Transverse colon (tissue), 4 donors: ENCODE data around the genes CCDC110 and SORBS2.

DNA sequence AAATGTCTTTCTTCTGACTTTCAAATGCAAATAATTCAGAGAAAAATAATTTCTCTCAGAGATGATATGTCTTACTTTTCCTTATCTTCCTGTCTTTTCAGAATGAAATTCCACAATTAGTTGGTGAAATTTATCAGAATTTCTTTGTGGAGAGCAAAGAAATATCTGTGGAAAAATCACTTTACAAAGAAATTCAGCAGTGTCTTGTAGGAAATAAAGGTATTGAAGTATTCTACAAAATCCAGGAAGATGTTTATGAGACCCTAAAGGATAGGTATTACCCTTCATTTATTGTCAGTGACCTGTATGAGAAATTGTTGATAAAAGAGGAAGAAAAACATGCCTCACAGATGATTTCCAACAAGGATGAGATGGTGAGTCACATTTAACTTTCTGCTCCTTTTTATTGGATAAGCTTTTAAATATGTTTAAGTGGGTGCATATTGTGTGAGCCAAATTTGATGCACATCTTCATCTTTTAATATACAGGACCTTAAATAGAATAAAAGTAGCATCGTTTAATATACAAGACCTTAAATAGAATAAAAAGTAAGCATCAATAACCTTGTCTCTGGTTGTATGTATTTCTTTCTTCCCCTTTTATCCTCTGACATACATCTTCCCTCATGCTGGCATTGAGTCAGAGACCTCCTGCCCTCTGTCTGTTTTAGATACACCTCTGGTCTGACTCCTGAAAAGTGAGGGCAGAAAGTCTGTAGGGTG is 72.1 kb downstream of the LRP2BP start:
- PRO-cap: no peak
- RAMPAGE, long total RNA, 4 experiments: start-site peak on the plus strand in 1 of 4 experiments, centred at position 226 of the sequence, 16 reads per replicate

- PRO-cap: no peak
- RAMPAGE, long total RNA, 4 experiments: start-site peak on the plus strand in 1 of 4 experiments, at chr4:185328329-185328770 at its widest, 9 reads per replicate
These were observed 67.2 kb downstream of the LRP2BP start for GRCh38 chr4:185328297-185329082.

DNA sequence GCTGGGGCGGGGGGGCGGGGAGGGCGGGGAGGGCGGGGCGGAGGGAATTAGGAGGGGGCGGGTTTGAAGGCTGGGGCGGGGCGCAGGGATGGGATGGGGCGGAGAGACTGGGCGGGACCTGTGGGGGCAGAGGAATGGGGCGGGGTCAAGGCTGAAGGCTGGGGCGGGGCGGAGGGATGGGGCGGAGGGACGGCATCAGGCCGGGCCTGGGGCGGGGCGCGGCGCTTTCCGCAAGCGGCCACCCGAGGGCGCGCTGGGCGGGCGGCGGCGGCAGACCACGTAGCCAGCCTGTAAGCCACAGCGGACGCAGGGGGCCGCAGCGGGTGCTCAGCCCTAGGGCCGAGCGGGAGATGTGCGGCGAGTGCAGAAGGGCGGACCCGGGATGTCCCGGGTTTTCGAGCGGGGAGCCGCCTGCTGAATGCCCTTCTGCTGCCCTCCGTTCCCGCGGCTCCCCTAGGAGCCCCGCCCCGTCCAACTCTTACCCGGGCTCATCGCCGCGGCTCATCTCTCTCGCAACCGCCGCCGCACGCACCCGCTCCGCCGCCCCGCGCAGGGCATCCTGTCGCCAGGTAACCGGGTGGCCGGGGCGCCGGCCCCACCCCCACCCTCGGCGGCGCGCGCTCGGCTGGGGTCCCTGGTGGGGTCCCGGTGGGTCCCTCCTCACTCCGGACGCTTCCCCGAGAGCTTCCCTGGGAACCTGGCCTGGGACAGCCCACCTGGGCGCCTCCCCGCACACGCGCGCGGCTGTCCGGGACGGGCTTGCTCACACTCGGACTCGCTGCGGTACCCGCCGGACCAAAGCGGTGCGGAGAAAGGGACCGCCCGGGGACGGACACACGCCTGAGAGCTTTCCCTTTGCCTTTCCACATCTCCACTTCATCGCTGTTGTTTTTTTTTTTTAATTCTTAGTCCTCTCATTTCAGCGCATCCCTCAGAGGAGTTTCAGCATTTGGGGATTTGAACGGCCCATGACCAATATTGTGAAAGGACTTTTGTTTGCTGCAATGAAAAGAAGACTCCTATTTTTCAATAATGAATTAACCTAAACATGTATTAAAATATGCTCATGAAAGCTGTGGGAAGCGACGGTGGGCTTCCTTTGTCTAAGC is at the start of gene CCDC110:
Gene CCDC110 (minus strand): TSS at position 542 of the 1,109 bp plus-strand sequence.
- PRO-cap: bidirectional peak, plus-strand start at position 256 of the sequence, minus-strand start outside the sequence; unidirectional peak, plus-strand start at position 336 of the sequence
- RAMPAGE, long total RNA, 4 experiments: no peak in any of the 4 experiments

DNA sequence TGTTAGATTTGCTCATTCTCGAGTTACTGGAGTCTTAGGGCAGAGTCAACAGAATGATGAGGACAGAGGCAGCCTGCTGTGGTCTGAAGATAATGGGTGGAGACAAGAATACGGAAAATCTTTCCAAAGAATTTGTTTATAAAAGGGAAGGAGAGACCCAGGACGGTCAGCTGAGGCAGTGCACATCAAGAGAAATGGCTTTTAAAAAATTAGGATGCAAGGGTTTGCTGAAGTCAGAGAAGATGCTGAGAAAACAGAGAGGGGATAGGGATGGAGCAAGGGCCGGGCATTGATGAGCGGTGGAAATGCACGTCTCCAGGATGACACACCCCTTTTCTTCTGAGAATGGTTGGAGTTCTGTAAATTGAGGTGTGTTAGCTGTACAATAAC is 4.4 kb upstream of the PDLIM3 start:
- PRO-cap: no peak
- RAMPAGE, long total RNA, 4 experiments: no peak in any of the 4 experiments

DNA sequence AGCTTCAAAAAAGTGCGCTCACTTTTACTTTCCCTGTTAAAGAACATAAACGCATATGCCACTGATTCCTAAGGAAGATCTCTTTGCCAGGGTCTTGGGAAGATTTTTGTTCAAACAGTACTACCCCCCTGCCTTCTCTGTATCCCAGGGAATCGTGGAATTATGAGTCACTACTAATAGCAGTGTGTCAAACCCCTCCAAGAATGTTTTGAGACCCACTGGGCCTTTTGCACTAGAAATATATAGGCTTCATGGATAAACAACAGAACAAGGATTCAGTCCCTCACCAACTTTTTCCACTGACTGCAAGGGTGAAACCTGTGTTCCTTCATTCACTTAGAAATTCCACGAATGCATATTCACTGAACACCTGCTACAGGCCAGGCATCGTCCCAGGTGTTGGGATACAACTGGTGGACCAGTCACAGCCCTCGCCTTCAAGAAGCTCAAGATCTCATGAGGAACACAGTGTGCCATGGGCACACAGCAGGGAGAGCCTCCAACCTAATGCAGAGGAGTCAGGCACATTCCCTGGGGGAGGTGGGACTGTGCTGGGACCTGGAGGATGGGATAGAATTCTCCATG is 107.4 kb upstream of the PDLIM3 start:
- PRO-cap: no peak
- RAMPAGE, long total RNA, 4 experiments: start-site peak on the minus strand in 1 of 4 experiments, centred at position 285 of the sequence, 21 reads per replicate

GRCh38 chr4:185716952-185717338 is 95.0 kb downstream of the SORBS2 start:
- PRO-cap: unidirectional peak, minus-strand start at chr4:185717161; unidirectional peak, minus-strand start at chr4:185717167
- RAMPAGE, long total RNA, 4 experiments: no peak in any of the 4 experiments

GRCh38 chr4:185721667-185722379 is 90.2 kb downstream of the SORBS2 start:
- PRO-cap: no peak
- RAMPAGE, long total RNA, 4 experiments: no peak in any of the 4 experiments

- PRO-cap: no peak
- RAMPAGE, long total RNA, 4 experiments: no peak in any of the 4 experiments
These were observed 82.7 kb downstream of the SORBS2 start for GRCh38 chr4:185729177-185729842.

DNA sequence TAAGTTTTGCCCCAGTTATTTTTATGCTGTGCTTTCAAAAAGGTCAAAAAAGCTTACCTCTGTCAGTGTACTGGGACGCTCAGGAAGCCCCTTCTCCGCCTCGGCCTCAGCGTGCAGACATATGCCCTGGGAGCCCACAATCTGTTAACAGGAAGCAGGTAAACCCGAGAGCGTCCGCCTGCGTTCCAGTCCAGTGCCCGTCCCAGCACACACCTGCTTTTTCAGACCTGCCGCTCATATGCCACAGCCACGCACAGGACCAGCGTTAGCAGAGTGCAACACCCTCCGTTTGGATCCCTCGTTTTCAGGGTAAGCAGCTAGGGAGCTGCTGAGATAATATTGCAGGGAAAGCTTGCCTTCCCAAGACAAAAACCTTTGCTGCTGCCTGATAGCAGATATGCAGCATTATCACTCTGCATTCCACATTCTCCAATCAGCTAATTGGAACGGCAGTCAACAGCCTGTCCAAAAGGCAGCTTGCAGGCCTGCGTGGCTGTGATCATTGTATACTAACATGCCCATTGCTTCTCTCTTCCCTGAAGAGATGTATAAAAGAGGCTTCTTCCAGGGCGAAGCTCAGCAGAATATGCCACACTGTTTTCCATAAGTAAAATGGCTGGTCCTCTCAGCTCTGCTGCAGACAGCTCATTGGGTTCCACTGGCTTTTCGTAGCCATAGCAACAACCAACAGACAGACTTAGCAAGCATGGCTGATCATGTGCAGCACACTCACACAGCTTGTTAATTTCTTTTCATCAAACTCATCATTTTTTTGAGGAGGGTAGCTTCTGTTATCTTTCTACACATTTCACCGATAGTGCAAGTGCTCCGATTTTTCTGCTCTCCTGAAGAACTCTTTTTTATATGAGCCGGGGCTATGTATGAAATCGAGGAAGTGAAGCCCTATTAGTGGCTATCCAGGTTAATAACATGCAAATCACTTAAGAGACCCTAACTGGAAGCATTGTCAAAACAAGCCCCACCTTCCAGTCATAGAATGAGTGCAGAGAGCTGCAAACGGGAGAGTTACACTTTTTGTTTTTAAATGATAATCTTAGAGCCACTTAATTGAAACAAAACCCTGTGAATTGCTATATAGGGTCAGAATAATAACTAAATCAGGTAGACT is at the start of gene SORBS2:
Gene SORBS2 (minus strand): TSS at position 588 of the 1,129 bp plus-strand sequence.
- PRO-cap: bidirectional peak, plus-strand start at position 188 of the sequence, minus-strand start at position 215 of the sequence
- RAMPAGE, long total RNA, 4 experiments: start-site peak on the minus strand in 3 of 4 experiments, centred at positions 140 to 585 of the sequence, 32 to 198 reads per replicate

GRCh38 chr4:185812840-185813576 is 1.0 kb upstream of the SORBS2 start:
- PRO-cap: no peak
- RAMPAGE, long total RNA, 4 experiments: no peak in any of the 4 experiments

GRCh38 chr4:185813577-185814395 is 1.8 kb upstream of the SORBS2 start:
- PRO-cap: no peak
- RAMPAGE, long total RNA, 4 experiments: no peak in any of the 4 experiments

DNA sequence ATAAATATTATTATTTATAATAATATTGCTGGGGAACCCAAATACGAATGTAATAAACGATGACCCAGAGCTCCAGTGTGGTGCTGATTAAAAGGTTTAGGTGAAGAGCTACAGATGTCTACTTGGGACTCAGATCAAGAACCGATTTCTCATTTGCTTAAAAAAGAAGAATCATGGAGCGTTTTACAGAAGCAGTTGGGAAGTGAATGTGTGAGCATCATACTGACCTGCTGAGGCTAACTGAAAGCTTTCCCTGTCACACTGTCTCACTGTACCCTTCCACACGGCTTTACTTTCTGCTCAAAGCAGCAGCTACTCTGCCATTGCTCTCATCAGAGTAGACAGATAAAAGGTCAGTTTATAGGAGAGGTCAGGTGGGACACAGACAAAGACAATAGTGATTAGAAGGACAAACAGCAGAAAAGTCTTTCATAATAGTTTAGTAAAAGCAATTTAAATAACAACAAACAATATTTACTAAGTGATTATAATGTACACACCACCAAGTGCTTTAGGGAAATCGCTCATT is 24.1 kb upstream of the SORBS2 start:
- PRO-cap: no peak
- RAMPAGE, long total RNA, 4 experiments: no peak in any of the 4 experiments

DNA sequence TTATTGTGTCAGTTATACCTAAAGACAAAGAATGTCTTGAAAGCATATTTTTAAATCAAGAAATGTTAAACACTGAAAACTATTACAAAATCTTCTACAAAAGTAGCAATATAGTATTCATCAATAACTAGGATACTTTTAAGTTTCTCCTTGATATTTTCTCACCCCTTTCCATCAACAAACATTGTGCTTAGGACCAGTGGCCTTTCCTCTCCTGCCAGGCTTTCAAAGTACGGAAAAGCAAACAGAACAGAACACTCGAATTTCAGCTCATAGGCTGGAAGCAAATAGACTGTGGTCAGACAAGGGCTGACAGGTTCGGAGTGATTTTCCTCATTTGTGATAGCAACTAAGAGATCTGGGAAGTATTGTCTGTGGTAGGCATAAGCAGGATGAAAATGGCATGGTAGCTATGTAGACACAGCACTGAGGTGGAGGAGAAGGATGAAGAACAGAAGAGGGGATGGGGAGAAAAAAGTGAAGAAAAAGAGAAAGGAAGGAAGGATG is 68.6 kb upstream of the SORBS2 start:
- PRO-cap: no peak
- RAMPAGE, long total RNA, 4 experiments: no peak in any of the 4 experiments

DNA sequence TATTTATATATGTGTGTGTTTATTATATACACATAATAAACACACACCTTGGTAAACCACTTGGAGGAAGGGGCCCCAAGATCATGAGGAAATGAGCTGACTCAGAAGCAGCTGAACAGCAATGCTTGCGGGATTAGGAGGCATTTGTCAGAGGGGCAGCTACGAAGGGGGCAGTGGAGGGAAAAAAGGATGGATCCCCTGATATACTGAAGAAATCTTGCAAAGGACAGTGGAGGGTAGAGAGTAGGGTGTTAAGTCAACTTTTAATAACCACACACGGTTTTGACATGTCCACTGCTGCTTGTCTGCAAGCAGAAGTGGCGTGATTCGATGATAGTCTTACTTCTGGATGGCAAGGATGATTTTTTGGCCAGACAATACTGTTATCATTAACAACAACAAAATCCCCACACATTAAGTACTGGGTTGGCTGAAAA is 120.1 kb upstream of the SORBS2 start:
- PRO-cap: no peak
- RAMPAGE, long total RNA, 4 experiments: no peak in any of the 4 experiments

GRCh38 chr4:186029709-186030499 is 39.1 kb upstream of the TLR3 start:
- PRO-cap: no peak
- RAMPAGE, long total RNA, 4 experiments: no peak in any of the 4 experiments

DNA sequence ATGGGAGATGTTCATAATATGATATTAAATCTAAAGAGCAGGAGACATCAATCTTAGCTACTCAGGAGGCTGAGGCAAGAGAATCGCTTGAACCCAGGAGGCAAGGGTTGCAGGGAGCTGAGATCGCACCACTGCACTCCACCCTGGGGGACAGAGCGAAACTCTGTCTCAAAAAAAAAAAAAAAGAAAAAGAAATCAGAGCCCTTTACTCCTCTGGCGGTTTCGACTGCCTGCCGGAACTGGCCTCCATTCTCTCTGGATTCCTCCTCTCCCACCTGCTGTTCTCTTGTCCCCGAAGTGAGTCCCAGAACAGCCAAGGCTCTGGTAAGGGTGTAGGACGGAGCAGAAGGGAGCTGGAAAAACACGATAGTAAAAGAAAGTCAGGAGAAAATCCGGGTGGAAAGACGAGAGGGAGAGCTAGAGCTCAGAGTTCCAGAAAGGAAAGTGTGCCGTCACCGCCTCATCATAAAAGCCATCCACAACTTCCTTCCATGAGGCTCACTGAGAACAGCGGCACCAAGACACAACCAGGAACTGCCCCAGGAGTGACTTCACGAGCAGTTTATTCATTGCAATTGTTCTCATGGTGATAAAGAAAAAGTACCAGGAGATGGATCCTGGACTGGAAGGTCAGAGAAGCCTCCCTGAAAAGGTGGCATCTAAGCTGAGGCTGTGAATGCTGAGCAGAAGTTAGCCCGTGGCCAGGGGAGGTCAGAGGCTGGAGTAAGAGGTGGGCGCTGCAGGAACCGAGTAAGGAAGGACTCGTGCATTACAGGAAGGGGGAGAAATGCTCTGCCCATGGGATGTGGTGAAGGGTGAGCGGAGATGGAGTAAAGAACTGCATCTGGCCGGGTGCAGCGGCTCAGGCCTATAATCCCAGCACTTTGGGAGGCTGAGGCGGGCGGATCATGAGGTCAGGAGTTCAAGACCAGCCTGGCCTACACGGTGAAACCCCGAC is 12.4 kb downstream of the TLR3 start:
- PRO-cap: unidirectional peak, minus-strand start at position 440 of the sequence
- RAMPAGE, long total RNA, 4 experiments: no peak in any of the 4 experiments

- PRO-cap: no peak
- RAMPAGE, long total RNA, 4 experiments: no peak in any of the 4 experiments
These were observed 36.2 kb downstream of the TLR3 start for GRCh38 chr4:186105232-186105411.

DNA sequence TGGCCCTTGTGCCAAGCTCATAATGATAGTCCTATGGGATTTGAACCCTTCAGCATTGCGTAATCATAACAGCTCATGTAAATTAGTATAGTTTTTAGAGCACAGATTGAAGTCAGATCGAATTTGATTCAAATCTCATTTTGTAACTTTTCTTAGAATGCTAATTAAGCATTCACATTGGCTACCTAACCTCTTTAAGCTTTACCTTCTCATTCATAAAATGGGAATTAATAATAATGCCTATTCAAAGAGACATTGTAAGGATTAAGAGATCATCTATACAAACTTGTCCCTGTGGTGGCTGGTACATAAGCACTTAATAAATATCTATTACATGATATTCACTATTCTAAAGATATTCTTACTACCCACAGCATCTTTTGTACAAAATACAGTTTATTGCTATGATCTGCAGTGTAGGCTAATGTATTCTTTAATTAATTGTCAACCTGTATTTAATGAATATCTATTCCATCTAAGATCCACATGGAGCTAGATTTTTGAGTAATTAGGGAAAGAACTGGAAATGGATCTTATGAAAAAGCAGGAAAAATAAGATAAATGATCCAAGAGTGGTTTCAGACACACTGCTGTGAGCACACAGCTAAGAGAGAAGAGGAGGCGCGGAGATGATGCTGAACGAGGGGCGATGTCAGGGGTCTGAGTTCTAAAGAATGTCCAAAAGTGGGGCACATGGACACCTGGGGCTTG is 48.0 kb downstream of the TLR3 start:
- PRO-cap: no peak
- RAMPAGE, long total RNA, 4 experiments: start-site peak on the plus strand in 2 of 4 experiments, centred at positions 467 to 548 of the sequence, 6 to 8 reads per replicate

DNA sequence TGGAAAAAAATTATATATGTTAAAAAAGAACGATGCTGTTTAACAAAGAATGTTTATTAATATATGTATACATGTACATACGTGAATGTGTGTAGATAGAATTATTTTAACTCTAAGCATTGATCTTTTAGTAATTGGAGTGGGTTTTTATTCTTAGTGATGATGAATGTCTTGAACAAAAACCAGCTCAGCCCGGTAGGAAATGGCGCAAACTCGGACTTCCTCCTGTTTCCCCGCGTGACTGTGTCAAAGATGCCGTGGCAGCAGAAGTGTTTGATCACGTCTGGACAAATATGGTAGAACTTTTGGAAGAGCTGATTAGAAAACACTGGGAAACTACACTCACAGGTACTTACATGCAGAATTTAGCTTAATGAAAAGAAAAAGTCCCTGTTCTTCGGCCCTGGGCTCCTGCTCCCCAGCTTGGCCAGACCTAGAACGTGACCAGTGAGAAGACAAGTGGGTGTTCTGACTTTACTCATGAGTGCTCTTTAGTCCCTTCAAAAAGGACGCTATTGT is 35.5 kb upstream of the CYP4V2 start:
- PRO-cap: no peak
- RAMPAGE, long total RNA, 4 experiments: start-site peak on the plus strand in 2 of 4 experiments, centred at positions 181 to 313 of the sequence, 7 to 17 reads per replicate

GRCh38 chr4:186611173-186611887 is 56.0 kb upstream of the MTNR1A start:
- PRO-cap: no peak
- RAMPAGE, long total RNA, 4 experiments: start-site peak on the minus strand in 1 of 4 experiments, at chr4:186611461-186611756 at its widest, 83 reads per replicate